Bronchus fibroblast of lung (primary cell): ENCODE measurements around the gene SIPA1L1.

GRCh38 chr14:70817548-70817902 lies 8.2 kb upstream of the MAP3K9 start:
- RAMPAGE, long total RNA = no peak

DNA sequence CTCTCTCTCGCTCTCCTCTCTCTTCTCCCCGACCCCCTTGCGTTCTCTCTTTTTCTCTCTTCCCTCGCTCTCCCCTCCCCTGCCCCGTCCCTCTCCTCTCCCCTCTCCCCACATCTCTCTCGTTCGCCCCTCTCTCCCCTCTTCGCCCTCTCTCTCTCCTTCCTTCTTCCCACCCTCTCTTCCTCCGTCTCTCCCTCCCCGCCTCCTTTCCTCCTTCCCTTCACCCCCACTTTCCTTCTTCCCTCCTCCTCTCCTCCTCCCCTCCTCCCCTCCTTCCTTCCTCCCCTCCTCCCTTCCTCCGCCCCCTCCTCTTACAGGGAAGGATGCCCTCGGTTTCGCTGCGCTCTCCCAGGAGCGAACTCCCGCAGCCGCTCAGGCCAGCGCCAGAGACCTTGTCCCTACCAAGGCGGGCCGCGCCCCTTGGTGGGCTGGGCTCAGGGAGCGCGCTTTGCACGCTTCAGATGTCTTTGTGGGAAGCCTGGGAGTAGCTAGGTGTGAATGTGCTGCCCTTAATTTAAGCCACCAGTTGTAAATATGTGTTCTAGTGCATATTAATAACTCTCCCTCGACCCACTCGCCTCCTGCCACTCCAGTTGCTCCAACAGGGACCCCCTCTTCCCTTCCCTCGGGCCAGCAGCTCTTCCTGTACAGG lies 13.3 kb upstream of the MAP3K9 start:
- RAMPAGE, long total RNA = no peak

DNA sequence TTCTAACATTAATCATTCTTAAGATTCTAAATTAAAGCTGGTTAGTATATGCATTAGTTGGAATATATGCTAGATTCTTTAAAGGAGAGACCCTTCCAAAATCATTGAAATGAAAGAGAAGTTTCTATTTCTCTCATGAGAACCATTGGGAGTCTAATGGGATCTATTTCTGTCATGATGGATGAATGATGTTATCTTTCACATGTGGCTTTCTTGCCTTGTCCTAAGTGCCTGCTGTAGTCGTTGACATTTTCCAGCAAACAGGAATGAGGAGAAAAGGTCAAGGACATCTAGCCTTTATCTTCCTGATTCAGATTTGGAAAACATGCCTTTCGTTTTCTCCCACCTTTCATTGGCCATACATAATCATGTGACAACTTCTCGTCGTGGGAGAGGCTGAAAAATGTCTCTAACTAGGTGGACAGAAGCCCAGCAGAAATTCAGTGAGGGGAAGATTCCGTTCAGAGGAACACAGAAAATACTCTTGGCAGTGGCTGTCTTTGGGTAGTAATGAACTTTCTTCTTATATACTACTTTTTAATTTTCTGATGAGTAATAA lies 94.5 kb downstream of the PCNX1 start:
- RAMPAGE, long total RNA = no peak

GRCh38 chr14:71320032-71320830 lies at the start of gene SIPA1L1:
Gene SIPA1L1, plus strand, starts transcription at chr14:71320476.
- RAMPAGE, long total RNA = start-site peak on the plus strand at chr14:71320415-71320491, 50 and 27 reads in 2 replicates

DNA sequence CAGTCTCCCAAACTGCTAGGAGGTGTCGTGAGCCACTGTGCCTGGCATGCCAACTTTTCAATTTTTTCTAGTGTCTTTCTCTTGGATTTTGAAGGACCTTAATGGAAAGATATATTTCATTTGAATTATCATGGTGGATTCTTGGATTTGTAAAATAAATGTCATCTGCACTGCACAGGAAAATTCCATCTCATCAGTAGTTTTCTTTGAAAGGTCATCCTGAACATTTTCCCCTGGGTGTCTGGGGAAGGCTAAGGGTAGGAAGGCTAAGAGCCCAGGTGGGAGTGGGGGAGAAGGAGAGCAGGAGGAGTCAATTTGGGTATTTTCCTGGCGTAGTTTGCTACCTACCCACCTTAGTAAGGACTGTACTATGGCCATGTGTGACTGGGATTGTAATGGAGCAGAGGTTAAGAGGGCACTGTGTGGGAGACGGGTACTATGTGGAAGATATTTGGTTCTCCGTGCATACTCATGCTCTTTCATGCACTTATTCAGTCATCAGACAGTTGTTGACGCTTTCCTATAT lies 24.6 kb downstream of the SIPA1L1 start:
- RAMPAGE, long total RNA = no peak

- RAMPAGE, long total RNA = no peak
Measured at GRCh38 chr14:71347544-71348148, 27.4 kb downstream of the SIPA1L1 start.

GRCh38 chr14:71351594-71352278 lies 31.5 kb downstream of the SIPA1L1 start:
- RAMPAGE, long total RNA = no peak

GRCh38 chr14:71418800-71419302 lies 98.6 kb downstream of the SIPA1L1 start:
- RAMPAGE, long total RNA = no peak

DNA sequence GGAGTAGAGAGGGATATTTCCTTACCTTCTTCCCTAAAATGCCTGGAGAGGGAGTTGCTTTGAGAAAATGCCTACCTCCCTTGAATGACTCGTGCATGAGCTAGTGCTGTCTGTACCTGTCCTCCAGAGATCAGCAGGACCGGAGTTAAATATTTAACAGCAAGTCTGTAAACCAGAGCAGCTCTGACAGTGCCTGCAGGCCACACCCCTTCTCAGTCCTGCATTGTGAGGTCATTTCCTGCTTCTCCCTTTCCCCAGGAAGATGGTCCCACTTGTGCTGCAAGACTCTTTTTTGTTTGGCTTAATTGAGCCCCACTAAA lies 192.7 kb upstream of the RGS6 start:
- RAMPAGE, long total RNA = no peak

GRCh38 chr14:71848885-71849222 lies 83.4 kb upstream of the RGS6 start:
- RAMPAGE, long total RNA = no peak

- RAMPAGE, long total RNA = no peak
Measured at GRCh38 chr14:72000823-72001403, 68.7 kb downstream of the RGS6 start.

GRCh38 chr14:72714030-72714539 lies 179.8 kb downstream of the DPF3 start:
- RAMPAGE, long total RNA = no peak

DNA sequence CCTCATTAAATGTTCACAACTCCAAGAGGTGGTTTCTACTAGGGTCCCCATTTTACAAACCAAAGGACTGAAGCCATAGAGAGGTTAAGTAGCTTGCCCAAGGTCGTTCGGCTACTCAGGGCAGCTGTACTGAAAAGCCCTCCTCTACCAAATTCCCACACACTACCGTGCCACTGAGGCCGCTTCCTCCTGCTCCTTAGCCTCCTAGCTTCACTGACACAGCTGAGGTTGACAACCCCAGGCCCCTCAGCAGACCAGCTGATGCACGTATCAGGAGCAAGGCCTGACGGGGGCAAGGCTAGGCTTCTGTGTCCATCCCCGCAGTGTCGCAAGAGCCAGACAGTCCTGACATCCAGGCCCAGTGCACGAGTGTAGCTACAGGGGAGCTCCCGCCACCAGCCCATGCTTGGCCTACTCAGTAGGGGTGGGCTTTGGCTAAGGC lies 179.2 kb downstream of the DPF3 start:
- RAMPAGE, long total RNA = no peak

DNA sequence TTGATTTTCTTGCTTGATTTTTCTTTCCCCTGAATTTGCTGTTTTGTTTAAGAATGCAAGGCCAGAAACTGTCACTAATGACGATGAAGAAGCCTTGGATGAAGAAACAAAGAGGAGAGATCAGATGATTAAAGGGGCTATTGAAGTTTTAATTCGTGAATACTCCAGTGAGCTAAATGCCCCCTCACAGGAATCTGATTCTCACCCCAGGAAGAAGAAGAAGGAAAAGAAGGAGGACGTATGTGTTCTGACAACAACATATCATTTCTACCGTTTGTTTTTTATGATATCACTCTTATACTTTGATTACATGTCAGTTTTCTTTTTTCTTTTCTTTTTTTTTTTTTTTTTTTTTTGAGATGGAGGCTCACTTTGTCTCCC lies 38.5 kb downstream of the RBM25 start:
- RAMPAGE, long total RNA = no peak

GRCh38 chr14:73115803-73116404 lies 20.4 kb upstream of the PSEN1 start:
- RAMPAGE, long total RNA = no peak

GRCh38 chr14:73235375-73235912 lies 1.9 kb upstream of the PAPLN start:
- RAMPAGE, long total RNA = no peak

DNA sequence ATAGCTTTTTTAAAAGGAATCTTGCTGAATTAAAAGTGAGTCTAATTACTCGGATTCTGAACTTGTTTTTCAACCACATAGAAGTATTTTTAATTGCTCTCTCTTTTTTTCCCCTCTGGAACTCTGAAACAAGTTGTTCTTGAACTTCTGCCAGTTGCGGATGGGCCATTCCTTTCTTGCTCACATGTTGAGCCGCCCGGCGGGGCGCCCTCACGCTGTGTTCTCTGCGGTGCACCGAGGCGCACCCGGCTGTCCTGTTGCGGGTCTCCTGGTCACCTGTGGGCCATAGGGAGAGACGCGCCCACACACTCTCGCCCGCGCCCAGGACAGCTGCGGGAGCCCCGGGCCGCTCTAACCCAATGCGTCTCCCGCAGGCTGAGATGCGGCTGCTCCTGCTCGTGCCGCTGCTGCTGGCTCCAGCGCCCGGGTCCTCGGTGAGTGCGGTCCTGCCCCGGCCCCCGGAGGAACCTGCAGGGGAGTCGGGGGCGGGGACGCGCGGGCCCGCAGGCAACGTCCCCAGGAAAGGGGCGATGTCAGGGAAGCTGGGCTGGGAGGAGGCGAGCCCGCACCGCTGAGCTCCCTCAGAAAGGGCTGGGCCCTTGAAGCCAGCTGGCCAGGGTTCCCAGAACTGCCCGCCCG lies 2.2 kb downstream of the PAPLN start:
- RAMPAGE, long total RNA = no peak

GRCh38 chr14:73463350-73463914 lies 5.1 kb upstream of the NUMB start:
- RAMPAGE, long total RNA = no peak

- RAMPAGE, long total RNA = no peak
Measured at GRCh38 chr14:73467366-73467846, 9.1 kb upstream of the NUMB start.

DNA sequence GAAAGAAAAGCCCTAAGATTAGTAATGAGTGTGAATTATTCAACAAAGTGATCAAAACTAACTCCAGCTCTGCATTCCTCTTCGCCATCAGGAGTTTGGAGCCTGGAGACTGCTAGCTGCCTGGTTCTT lies 268 bp upstream of the ACOT2 start:
- RAMPAGE, long total RNA = no peak